Daoy (cell line): ENCODE results near the genes CD300LB, USH1G, OTOP2 and JPT1.

- RAMPAGE, long total RNA, result no peak
Observed at GRCh38 chr17:74178125-74178537, 25.3 kb upstream of the RPL38 start.

GRCh38 chr17:74356688-74357115 lies 5.0 kb downstream of the BTBD17 start:
- RAMPAGE, long total RNA, result no peak

GRCh38 chr17:74380078-74380453 lies 12.8 kb downstream of the GPR142 start:
- RAMPAGE, long total RNA, result no peak

- RAMPAGE, long total RNA, result no peak
Observed at GRCh38 chr17:74424600-74425166, 7.2 kb upstream of the GPRC5C start.

- RAMPAGE, long total RNA, result no peak
Observed at GRCh38 chr17:74430061-74430389, 1.9 kb upstream of the GPRC5C start.

DNA sequence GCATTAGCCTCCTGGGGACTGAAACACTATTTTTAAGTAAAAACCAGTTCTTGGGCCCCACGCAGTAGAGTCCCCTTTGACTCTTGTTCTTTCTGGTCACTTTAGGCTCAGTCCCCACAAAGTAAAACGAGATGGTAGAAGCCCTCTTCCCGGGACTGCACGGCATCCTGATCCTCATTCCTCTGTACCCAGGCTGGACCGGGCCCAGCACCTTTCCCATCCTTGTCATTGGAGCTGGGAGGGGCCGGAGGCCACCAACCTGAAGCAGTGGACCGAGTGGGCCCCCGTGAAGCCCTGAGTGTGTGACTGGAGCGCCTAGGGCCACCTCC lies 17.2 kb upstream of the CD300A start:
- RAMPAGE, long total RNA, result no peak

DNA sequence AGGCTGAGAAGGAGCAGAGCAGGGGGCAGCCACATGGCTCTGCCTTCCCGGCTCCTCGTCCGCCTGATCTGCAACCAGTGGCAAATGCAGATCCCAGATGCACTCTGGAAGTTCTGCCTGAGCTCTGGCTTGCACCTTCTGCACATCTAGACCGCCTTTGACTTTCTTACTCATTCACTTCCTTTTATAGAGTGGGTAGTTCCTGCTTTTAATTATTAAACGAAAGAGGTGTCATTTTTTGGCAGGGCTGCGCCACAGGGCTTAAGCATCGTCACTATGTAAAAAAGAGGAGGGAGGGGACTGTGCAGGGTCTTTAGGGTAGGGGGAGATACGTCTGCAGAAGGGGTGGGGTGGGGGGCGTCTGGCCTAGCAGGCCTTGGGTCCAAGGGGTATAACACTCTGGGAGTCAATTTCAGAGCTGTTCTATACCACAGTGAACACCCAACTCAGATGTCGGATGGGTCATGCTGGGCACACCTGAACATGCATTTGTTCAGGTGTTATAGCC lies at the start of gene CD300LB:
Gene CD300LB (minus strand): TSS at position 160 of the 508 bp plus-strand sequence.
- RAMPAGE, long total RNA, result no peak

GRCh38 chr17:74686618-74687333 lies 25.9 kb downstream of the CD300LF start:
- RAMPAGE, long total RNA, result no peak

GRCh38 chr17:74757555-74758774 lies 9.5 kb downstream of the NHERF1 start:
- RAMPAGE, long total RNA, result no peak

DNA sequence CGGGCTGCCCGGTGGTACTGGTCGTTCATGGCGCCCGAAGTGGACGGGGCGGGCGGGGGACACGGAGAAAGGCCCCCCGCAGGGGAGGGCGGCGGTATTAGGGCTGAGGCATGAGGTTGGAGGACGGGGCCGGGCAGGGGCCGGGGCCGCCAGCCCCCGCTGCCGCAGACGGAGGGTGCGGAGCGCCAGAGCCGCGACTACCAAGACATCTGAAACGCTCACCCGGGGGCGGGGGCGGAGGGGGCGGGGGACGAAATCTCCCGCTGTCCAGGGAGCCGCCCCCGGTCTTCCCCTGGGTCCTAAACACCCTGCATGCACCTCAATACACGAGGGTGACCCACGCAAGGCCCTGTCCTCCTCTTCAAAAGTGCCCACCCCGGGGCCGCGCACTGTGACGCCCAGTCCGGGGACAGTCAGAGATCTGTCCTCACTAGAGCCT lies at the start of gene USH1G:
Gene USH1G (minus strand): TSS at position 211 of the 439 bp plus-strand sequence.
- RAMPAGE, long total RNA, result no peak

- RAMPAGE, long total RNA, result no peak
Observed at GRCh38 chr17:74924017-74924464, at the start of gene OTOP2. TSS of gene OTOP2 (plus strand) at chr17:74924273.

- RAMPAGE, long total RNA, result no peak
Observed at GRCh38 chr17:74981660-74982739, 5.4 kb upstream of the CDR2L start.

- RAMPAGE, long total RNA, result no peak
Observed at GRCh38 chr17:75034418-75035322, 12.1 kb downstream of the ATP5PD start.

DNA sequence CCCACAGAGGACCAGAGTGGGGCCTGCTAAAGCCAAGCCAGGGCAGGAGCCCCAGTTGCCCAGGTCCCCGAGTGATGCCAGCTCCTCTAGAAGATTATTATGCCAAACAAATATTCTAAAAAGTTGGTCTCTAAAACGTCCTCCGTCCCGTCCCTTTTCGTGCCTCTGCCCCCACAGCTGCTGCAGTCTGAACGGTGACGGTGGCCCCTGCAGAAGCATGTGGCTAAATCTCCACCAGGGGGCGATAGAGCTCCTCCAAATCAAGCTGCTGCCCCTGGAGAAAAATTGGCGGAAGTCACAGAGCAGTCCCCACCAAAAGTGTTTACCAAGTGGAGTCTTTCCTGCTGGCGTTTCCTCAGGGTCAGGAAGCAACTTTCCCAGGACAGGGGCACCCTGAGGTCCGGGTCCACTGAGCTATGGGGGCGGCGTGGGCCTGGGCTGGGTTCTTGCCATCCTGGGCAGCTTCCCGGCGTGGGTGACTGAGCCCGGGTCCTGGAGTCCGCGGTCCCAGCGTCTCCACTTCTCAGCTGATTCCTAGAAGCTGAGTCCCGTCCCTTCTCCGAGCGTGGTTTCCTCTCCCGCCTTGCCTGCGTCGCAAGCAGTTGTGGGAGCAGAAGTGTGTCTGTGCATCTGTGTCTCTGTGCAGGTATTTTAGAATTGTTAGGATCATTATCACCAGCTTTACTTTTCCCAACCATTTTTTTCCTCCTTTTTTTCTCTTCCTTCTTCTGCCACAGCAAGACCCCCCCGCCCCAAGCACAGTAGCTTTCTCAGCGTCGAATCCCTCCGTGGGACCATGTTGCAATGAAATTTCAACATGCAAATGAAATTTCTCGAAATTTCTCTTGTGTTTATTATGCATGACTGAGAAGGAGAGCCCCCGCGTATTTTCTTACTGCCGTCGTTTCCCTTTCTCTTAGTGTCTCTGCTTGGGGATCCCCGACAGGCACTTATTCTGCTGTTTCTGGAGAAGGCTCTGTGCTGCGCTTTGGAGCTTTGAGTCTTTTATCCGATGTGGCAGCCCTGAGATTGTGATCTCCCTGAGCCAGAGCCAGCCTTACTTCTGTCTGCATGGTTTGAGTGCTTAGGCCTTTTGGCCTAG lies 4.6 kb downstream of the ARMC7 start:
- RAMPAGE, long total RNA, result no peak

DNA sequence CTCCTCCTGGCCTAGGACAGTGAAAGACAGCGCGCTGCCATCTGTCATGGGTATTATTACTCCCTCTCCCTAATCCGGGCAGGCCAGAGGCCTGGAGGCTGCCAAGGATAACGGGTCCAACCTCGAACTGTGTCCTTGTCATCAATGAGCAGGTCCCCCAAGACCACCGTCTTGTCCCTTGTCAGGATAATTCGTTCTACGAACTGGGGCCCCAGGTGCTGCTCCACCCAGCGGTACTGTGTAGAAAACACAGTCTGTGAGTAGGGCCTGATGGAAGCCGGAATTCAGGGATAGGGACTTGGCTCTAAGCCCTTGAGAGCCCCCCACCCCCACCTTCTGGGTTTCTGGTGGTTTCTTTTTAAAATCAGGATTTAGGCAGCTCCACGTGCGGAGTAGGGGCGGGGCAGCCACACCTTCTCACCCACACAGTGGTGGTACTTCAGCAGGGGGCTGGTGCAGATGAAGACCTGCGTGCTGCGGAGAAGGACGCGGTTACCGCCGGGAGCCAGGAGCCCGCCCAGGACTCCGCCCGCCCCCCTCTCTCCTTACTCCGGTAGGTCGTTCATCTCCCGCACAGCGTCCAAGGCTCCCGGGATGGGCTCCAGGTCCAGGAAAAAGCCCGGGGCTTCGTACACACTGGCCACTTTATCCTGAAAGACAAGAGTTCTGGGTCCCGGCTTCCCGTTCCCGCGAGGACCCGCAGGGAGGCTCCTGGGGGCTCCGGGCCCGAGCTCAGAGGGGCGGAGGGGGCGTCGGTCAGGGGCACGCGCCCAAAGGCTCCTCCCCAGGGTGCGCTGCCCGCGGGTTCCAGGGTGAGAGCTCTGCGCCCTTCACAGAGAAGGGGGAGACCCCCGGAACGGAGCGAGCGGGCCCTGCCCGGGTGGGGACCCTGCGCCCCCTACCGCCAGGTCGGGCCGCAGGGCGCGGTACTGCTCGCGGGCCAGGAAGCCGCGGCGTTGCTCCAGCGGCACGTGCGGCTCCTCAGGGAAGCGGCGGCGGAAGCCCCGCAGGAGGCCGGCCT lies 600 bp downstream of the NT5C start:
- RAMPAGE, long total RNA, result start-site peak on the plus strand centred at position 466 of the sequence, 27 bp wide, 44 and 35 reads in 2 replicates

DNA sequence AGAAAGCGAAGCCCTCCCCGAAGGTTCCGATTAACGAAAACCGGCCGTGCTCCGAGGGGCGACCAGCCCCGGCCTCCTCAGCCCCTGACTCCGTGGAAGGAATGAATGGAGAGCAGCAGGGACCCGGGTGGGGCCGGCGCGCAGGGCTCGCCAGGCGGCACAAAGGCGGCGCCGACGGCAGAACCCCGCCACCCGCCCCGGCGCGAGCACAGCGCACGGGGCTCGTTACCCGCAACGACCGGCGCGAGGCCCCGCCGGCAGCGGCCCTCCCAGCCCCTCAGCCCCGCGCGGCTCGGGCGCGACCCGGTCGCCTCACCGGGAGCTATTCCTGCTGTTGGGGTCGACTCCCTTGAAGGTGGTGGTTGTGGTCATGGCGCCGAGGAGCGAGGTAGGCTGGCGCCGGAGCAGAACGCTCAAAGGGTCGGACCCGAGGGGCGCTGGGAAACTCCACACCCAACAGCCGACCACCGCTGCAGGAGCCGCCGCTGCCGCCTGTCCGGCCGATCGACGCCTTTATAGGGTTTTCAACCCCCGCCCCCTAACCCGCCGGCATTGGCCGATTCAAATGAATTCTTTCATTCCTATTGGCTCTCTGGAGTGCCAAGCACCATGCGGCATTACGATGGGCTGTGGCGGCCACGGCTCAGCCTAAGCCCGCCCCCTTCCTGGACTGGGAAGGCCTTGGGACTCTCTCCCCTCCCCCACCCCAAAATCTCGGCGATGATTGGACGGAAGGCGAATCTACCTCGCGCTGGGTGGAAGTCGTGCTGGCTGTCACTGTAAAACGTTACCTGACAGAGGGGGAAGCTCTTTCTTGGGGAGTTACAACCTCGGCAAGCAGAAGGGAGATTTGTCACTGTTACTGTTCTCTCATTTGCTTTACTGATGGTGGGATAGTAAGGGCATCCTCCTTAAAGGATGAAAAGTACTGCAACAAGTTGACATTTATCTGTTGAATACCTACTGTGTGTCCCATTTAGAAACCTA lies at the start of gene JPT1:
Gene JPT1 (minus strand): TSS at position 487 of the 987 bp plus-strand sequence.
- RAMPAGE, long total RNA, result no peak

DNA sequence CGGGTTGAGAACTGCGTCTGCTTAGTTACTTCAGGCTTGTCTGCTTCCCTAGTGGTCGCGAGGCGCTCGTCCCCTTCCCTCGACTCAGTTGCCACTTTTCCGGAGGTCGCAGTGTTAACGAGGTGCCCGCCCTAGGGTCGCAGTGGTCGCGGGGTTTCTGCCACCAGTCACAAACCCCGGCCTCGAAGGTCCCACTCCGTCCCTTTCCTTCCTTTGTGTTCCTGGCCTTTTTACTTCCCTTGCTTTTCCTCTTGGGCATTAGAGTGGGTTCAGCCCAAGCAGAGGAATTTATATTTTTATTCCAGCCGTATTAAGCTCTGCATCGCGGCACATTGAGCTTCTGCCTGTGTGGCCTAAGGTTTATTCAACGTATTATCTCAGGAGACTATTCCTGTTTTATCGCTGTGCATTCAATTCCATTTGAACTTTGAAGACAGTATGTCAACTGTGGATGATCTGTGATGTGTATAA lies 385 bp downstream of the NUP85 start:
- RAMPAGE, long total RNA, result no peak

DNA sequence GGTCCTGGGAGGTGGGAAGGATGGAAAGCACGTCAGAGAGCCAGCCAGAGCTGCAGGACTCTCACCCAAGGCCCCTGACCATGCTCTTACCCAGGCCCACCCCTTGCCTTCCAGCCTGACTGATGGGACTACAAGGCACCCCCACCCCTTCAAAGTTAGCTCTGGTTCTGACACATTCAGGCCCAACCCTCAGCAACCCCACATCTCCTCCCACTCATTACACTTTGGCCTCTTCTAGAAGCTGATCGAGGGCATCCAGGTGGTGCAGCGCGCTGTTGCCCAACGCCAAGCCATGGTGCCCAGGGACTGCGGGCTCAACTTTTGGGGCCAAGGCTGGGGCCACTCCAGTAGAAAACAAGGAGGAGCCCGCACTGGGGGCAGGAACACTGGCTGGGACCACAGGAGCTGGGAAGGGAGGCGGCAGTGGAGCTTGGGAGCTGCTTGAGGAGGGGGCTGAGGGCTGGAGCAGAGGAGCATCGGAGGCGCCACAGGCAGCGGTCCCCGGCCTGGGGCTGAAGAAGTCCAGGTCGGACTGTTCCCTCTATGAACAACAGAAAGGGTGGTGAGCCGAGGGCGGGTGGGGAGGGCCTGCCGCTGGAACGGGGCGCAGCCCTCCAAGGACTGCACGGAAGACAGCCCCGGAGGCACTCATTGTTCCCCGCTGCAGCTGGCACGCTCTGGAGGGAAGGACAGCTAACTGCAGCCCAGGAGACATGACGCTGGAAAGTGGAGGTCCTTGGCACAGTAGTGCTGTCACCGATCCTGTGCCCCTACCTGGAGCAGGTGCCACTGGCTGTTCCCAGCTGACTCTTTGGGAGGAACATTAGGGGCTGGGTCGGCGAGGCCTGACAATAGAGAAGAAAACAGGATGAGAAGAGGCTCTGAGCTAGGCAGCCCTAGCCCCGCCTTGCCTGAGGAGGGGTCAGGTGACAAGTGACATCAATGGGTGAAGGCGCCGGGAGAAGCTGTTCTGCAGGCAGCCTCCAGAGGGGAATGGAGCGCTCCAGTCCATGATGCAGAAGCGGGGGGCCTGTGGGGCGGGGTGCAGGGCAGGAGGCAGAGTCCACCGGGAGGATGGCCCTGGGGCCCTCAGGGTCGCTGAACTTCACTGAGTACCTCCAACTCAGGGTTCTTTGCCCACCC lies 21.5 kb downstream of the GGA3 start:
- RAMPAGE, long total RNA, result no peak

DNA sequence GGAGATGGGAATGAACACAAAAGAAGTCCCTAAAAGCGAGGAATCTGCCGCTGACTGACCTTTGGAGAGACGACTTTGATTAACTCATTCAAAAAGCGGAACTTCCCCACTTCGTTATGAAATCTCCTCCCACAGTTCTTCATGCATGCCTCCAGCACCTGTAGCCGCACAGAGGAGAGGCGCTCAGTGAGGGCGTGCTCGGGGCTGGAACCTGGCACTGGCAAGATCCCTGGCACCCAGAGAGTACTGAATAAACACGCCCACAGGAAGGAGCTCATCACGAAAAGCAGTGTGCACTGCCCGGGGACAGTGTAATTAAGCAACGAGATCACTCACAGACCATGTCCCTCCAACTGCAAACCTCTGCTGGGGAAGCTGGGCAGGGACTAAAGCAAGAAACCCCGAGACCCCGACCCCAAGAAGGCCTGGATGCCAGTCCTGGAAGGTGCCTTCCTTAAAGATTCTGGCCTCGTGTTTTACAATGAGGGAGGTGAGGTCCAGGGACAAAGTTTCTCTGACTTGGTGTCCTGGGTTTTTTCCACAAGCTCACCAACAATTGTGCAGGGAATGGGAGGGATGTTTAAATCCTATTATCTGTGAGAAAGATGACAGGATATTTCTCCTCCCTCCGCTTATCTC lies 16.7 kb downstream of the GGA3 start:
- RAMPAGE, long total RNA, result no peak

DNA sequence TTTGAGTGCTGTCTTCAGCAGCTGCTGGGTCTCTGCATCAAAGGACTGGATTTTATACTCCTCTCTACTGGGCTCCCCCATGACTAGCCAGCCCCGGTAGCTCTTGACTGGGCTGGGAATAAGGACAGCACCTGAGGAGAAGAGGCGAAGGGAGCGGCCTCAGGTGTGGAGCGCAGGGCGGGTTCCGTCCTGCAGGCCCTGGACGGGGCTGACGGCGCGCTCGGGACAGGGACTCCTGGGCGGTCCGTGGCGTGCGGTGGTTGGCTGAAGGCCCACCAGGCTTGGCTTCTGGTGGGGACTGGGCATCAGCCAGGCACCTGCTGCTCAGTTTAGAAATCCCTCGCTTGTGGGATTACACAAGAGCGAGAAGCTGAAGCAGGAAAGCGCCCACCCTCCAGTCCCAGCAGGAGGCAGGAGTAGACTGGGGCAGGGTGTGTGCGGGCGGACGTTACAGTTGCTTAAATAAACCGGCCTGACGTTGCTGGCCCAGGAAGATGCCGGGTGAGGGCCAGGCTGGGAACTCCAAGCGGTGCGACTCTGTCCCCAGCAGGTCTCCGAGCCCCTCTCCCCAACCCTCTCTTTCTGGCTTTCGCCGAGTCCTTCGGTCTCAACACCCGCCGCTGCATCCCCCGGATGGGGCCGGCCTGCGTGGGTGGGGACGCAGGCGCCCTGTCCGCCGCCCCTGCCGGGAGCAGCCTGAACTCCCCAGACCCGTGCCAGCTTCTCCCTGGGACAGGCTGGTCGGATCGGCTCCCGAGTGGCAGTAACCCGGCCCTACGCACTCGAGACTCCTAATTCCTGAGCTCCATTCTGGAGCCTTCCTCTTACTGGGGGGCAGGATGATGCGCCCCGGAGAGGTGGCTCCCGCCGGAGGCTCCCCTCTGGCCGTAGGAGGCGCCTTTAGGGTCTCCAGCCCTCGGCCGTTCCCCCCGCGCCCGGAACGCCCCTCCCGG lies 640 bp downstream of the MIF4GD start:
- RAMPAGE, long total RNA, result no peak